Jurkat, Clone E6-1 (cell line): ENCODE data around the genes DUSP8, CTSD and INS.

GRCh38 chr11:1391908-1392432 is 2.2 kb downstream of the BRSK2 start:
- RRBS, result no CpG with 5 or more reads among the region's 21 CpGs

- RRBS, result no CpG with 5 or more reads among the region's 26 CpGs
Observed at GRCh38 chr11:1477875-1479257, 8.2 kb downstream of the MOB2 start.

GRCh38 chr11:1571822-1572947 is at the start of gene DUSP8:
Gene DUSP8 (minus strand): TSS chr11:1572271.
- RRBS, result 6% methylated on average over 112 of the region's 186 CpGs

DNA sequence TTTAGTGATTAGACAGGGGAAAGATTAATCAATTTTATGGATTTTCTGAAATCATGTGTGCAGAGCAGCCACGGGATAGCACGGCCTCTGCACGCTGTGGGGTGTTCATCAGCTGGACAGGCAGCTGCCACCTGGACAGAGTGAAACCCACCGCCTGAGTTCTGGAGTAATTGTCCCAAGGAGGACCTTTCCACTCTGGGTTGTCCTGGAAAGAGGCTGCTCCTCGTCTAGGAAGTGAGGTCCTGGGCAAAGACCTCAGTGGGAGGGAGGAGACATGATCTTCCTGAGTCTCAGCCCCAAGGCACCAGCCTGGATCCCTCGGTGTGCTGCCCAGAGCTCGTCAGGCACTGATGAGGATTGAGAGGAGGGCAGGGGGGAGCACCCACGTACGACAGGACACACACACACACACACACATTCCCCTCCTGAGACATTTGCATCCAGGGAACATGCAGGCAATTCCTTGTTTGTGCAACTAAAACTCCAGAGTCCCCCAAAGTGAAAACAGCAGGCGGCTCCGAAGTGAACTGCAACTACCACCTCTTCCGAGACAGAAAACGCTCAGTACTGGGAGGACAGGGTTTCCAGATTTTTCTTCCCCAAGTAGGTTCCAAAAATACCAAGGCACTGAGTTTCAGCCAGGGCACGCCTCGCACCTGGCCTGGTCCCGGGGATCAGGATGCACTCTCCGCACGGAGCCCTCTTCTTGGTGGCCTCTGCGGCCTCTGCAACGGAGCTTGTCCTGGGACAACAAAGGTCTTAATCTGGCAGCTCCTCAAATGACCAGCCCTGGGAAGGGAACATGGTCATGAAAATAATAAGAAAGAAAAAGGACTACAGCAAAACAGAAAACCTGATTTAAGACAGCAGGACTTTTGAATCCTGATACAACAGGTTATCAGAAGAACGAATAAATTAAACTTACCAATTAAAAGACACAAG is 22.4 kb upstream of the KRTAP5-6 start:
- RRBS, result no CpG with 5 or more reads among the region's 21 CpGs

- RRBS, result 29% methylated on average over 7 of the region's 47 CpGs
Observed at GRCh38 chr11:1693765-1694614, 3.0 kb upstream of the KRTAP5-6 start.

DNA sequence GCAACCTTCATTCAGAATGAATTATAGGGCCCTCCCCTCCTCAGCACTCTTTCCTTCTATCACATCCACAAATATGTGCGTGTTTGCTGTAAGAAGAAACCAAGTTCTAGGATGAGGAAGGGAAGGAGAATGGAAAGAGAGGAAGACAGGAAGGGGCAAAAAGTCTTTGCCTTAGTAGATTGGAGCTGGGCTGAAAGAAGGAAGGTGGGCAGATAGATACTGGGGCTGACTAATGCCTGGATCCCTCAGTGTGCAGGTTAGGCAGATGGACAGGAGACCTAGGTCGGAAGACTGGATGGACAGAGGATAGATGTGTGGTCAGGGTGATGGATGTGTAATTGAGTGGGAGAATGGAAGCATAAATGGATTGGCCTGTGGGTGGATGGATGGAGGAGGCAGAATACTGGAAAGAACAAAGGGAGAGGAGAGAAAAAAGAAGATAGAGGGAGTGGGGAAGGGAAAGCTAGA is 14.3 kb downstream of the IFITM10 start:
- RRBS, result no CpG with 5 or more reads among the region's 2 CpGs

GRCh38 chr11:1743553-1744492 is 6.6 kb downstream of the IFITM10 start:
- RRBS, result no CpG with 5 or more reads among the region's 20 CpGs

- RRBS, result 86% methylated on average over 6 of the region's 44 CpGs
Observed at GRCh38 chr11:1752732-1753765, 2.7 kb upstream of the IFITM10 start.

- RRBS, result no CpG with 5 or more reads among the region's 13 CpGs
Observed at GRCh38 chr11:1756203-1756806, 5.9 kb upstream of the IFITM10 start.

DNA sequence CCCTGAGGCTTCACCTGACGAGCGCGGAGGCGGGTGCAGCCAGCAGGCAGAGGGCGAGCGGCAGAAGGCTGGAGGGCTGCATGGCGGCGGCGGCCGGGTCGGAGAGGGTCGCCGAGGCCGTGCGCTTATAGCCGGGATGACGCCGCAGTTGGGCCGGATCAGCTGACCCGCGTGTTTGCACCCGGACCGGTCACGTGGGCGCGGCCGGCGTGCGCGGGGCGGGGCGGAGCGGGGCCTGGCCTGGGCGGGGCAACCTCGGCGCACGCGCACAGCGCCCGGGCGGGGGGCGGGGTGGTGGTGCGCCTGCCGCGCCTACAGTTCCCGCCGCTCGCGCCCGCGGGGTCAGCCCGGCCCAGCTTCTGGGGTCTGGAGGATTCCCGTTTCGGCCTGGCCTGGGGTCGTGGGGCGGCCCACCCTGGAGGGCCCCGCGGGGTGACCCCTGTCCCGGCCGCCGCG is at the start of gene CTSD:
TSS of gene CTSD (minus strand) at position 150 of the 456 bp plus-strand sequence.
- RRBS, result 2% methylated on average over 39 of the region's 62 CpGs

DNA sequence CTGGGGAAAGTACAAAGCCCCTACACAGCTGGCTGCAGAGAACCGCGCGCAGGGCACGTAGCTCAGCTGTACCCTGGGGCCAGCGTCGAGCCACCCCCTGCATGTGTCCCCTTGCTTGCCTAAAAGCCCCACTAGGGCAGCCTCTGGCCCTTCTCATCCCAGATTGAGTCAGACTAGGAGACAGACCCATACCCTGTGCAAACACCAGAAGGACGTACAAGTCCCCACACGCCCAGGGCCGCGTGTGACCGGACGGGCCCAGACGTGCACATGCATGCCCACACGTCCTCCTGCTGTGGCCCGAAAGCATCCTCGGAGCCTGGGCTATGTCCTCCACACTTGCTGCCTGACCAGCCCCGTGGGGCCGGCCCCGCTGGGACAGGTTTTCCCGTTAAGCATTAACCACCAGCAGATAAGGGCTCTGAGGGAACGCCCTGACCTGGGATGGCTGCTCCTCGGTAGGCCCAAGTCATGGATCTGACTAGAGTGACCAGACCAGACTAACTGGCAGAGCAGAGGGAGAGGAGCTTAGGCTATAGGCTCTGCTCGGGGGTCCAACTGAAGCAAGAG is 4.1 kb upstream of the SYT8 start:
- RRBS, result no CpG with 5 or more reads among the region's 23 CpGs

GRCh38 chr11:1853571-1854614 is 1.0 kb downstream of the LSP1 start:
- RRBS, result 59% methylated on average over 4 of the region's 32 CpGs

DNA sequence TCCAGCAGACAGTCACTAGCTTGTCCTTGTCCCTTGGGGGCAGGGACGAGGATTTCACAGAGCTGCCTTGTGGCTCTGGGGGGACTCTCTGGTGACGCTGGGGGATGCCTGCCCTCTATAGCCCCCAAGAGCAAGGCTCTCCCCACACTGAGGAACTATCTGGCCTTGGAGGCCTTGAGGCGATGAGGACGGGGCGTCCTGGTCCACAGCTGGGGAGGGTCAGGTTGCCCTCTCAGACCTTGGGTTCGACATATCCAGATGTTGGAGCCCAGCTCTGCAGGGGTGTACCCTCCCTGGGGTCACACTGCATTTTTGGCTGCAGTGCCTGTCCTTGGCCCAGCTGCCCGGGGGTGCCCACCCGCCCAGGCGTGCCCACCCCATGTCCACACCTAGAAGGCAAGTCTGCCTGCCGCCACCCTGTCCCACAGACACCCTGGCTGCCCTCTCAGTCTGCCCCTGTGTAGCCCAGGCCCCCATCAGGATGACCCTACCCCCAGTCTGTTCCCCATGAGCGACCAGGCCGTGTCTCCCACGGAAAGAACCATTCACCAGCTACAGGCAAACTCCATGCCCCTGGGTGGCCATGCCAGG is 2.9 kb downstream of the LSP1 start:
- RRBS, result no CpG with 5 or more reads among the region's 13 CpGs

DNA sequence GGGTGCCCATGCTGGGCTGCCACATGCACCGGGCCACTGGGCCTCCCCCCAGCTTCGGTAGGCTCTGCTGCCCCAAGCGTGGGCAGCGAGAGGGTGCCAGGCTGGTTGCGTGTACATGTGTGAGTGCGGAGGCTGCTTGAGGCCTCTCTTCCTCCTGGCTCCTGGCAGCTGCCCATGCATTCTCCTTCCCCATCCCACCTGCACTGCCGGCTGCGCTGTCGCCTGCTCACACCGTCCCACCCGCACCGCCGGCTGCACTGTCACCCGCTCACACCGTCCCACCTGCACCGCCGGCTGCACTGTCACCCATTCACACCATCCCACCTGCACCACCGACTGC is 12.4 kb downstream of the LSP1 start:
- RRBS, result no CpG with 5 or more reads among the region's 18 CpGs

DNA sequence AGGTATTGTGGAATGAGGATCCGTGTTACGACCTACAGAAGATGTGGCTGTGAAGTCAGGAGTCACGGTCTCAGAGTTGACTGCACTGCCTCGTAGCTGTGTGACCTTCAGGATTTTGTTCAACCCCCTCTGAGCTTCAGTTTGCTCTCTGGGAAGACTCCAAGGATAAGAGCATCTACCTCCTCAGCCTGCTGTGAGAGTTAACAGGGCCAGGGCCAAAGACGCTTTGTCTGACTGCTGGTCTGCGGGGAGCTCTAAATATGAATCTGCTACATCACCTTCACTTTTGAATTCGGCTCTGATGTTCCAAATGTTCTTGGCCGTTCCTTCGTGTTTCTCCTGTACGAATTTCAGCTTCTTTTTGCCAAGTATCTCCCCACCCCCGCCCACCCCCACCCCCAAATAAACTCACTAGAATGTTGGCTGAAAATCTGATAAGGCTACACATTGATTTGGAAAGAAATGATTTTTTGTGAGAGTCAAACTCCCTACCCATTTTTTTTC is 11.5 kb upstream of the TNNT3 start:
- RRBS, result no CpG with 5 or more reads among the region's 11 CpGs

GRCh38 chr11:1912342-1912888 is 7.1 kb upstream of the TNNT3 start:
- RRBS, result no CpG with 5 or more reads among the region's 12 CpGs

GRCh38 chr11:2161141-2161360 is at the start of gene INS:
Gene INS (minus strand): TSS chr11:2161209.
- RRBS, result 0% methylated on average over 1 of the region's 5 CpGs

DNA sequence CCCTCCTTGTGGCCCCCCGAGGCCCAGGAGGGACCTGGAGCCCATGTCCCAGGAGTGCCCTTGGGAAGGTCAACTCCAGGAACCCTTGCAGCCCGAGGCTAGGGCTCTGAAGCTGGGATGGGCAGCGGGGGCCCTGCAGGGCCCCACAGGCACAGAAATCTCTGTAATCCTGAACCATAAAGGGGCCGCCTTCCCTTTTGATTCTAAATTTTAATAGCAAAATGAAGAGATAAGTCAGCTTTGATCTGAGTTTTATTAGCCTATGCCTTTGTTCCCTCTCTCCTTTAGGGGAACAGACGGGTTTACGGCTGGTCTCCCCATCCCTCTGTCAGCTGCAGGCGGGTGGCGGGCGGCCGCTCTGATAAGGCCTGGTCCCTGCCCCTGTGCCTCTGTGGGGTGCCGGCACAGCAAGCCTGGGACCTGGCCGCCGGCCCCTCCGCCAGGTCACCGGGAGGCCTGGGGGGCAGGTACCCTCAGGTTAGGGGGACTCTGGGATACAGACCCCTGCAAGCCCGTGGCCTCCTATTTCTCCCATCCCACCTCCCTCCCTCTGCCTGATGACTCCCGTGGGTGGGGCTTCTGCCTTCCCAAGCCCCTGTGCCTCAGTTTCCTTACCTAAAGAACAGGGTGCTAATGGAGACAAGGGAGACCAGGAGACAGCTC is 31.7 kb upstream of the TH start:
- RRBS, result no CpG with 5 or more reads among the region's 17 CpGs

DNA sequence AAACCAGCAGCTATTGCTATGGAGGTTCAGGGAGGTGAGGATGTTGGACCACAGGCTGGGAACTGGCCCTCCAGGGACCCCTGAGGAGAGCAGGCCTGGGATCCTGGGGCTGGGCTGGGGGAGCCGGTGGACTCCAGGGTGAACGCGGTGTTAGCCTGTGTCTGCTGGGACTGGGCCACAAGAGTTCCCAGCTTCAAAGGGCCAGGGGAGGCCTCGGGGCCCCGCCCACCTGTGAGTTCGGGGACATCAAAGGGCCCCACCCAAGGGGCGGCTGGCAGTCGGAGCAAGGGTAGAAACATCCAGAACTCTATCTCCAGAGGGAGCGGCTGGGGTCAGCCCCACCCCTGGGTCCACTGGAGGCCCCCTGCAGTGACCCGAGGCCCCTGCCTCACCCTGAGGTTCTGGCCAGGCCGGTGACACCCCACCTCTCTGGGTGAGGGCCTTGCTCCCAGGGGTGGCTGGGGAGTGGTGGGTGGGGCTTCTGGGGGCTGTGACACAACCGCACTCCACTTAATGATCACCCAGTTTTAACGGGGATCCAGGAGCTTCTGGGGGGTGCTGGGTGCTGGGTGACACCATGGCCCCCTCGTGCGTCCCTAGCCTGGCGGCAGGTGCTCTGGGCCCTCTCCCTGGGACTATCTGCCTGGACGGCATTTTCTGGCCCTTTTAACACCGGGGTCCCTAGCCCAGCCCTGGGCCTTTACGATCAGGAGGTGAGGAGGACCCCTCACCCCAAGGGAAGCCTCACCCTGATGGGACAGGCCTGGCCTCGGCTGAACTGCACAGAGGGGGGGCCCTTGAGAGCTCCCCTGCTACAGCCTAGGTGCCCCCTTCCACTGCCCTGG is 32.4 kb upstream of the TH start:
- RRBS, result no CpG with 5 or more reads among the region's 20 CpGs

DNA sequence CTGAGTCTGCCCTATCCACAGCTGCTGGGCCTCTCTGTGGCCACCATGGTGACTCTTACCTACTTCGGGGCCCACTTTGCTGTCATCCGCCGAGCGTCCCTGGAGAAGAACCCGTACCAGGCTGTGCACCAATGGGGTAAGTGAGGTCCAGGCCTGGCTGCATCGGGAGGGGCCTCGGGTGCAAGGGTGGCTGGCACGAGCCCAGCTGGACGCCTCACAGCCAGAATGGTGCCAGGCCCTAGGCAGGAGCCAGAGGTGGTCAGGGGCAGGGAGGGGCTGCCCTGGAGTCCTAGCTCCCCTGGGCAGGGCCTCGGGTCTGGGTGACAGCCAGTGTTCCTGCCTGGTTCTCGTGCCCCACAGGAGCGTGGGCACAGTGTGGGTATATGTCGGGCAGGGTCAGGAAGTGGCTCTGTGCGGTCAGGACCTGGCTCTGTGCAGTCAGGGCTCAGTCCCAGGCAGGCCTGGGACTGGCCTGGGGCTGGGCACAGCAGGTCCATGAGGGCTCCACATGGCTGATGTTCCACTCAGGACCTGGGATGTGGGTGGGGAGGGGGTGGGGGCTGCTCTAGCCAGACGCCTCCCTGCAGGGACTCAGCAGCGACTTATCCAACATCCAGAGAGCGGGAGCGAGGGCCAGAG is 1.1 kb downstream of the TSPAN32 start:
- RRBS, result no CpG with 5 or more reads among the region's 18 CpGs